ENCODE measurements around a stretch of chr6.

- PRO-cap: no peak
Observed at GRCh38 chr6:11065376-11065997, 21.4 kb upstream of the ELOVL2 start.

GRCh38 chr6:11096057-11096551 is 2.5 kb downstream of the SMIM13 start:
- PRO-cap: no peak

GRCh38 chr6:11189882-11190761 is 42.3 kb downstream of the NEDD9 start:
- PRO-cap: no peak

DNA sequence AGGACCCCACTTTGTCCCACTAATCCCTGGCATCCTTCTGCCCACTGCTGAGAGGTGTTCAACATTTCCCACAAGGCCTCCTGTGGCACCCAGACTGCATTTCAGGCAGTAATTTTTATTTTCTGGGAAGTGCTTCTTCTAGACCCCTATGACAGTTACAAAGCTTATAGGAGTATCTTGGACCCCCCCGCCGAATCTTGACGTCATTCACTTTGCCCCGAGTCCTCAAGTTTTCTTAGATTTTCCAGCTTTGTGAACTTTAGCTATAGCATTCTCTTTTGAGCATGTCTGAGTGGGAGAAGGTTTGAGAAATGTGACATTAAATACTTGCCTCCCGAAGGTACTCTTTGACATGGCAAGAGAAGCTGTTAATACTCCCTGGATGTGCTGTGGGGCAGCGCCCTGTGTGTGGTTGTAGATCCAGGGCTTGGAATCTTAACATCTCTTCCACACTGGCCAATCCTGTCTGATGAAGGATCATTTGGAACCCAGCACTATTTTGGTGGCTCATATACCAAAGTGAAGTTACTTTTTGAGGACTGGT is 12.3 kb downstream of the NEDD9 start:
- PRO-cap: no peak

- PRO-cap: no peak
Observed at GRCh38 chr6:11241716-11242307, 9.3 kb upstream of the NEDD9 start.

DNA sequence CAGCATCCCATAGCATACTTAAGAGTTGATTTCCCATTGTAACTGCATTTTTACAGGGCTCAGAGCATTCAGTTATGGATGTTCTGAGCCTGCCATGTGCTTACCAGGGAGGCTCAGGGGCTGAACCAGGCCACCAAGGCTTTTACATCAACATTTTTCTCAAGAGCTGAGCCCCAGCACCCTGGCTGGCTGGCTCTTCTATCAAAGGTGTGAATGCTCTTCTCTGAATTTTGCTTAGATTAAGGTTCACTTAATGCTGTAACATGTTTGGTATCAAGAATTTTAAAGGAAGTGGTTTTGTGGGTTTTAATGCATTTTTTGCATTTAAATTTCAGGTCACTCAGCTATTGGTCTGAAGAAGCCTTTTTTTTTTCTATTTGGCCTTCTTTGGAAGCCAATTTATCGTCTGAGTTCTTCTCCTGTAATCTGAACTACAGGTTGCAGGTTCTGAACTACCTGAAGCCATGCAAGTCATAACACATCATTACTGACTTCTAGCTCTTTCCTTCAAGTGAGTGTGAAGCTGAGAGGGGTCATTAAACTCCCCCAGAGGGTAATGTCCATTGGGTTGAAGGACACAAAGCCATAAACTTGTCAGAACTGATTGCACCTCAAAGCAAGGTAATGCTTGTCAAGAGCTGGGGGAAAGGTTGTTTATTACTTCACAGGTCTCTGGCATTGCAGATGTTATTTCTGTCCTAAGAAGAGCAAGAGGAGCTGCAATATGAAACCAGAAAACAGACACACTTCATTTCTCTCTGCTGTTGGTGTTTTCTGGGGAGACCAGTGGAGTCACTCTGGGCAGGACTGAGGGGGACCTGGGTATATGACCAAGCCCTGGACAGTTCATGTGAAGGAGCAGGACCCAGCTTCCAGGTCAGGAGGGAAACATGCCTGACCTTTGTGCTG is 25.9 kb upstream of the NEDD9 start:
- PRO-cap: no peak

GRCh38 chr6:11277692-11278788 is 45.6 kb upstream of the NEDD9 start:
- PRO-cap: no peak

GRCh38 chr6:11538778-11539059 is 1.2 kb downstream of the TMEM170B start:
- PRO-cap: no peak

- PRO-cap: no peak
Observed at GRCh38 chr6:11713896-11714983, 64.4 kb downstream of the ADTRP start.

- PRO-cap: no peak
Observed at GRCh38 chr6:11723122-11723716, 55.4 kb downstream of the ADTRP start.

DNA sequence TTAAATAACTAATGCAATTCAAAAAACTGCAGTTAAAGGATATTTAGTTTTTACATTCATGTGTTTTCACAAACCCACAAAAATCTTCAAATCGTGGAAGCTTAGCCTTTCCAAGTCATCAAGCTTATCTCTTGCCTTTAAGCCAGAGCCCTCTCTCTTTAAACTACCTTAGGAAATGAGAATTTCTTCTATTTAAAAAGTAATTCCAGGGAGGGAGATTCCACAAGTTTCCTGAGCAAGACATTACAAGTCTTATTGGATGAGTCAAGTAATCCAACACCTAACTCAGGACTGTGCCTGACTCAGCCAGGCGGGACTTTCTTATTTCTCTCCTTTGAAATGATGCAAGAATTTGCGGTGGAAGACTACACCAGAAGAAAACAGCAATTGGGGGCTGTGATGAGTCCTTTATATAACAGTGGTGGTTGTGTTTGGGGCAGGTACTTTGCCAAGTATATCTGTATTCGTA is 6.2 kb downstream of the ADTRP start:
- PRO-cap: no peak

DNA sequence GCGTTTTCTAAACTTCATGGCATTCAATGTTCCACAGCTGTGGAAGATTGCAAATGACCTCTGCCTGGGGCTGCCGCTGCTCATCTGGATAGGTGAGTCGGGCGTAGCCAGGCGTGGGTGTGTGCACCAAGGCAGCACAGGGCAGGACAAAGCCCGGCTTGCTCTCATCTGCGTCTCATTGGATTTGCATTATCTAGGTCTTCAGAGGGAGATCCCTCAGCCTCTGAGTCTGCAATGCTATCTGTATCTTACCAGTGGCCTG is 27.0 kb upstream of the ADTRP start:
- PRO-cap: no peak

GRCh38 chr6:11834180-11834684 is 55.6 kb upstream of the ADTRP start:
- PRO-cap: no peak

GRCh38 chr6:11902395-11902926 is 109.7 kb upstream of the HIVEP1 start:
- PRO-cap: no peak

GRCh38 chr6:12017228-12017992 is 5.3 kb downstream of the HIVEP1 start:
- PRO-cap: no peak

DNA sequence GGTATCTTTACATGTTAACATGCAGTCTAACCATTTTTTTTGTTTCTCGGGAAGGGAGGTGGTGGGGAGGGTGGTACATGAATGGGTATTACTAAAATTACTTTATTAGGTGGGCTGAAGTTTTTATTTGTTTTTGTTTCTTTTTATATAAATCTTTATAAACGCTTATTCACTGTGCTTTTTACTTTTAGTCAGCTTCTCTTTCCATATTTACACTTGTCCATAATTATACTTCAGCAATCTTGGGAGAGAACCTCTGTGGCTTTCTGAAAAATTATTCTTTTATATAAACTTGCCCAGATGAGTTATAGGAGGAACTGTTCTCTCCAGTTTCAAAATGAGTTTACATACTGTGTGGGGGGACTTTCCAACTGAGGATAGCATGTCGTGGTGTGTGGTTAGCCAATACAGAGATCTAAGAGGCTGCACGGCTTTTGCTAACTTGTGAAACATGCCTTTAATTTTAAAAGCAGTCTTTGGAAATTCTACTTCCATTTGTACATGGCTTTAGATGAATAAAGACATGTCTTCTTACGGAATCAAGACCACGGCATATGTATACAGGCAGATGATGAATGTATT is 39.6 kb downstream of the HIVEP1 start:
- PRO-cap: no peak

GRCh38 chr6:12291103-12291276 is 829 bp downstream of the EDN1 start:
- PRO-cap: no peak

- PRO-cap: no peak
Observed at GRCh38 chr6:12310925-12311585, 20.9 kb downstream of the EDN1 start.

- PRO-cap: no peak
Observed at GRCh38 chr6:12483524-12484361, 193.6 kb downstream of the EDN1 start.

GRCh38 chr6:12749555-12750642 is 33.3 kb downstream of the PHACTR1 start:
- PRO-cap: no peak

Data from mesenteric fat pad (tissue), 1 donor.